K562 (cell line): ENCODE data around the genes HOXA7 and JAZF1.

DNA sequence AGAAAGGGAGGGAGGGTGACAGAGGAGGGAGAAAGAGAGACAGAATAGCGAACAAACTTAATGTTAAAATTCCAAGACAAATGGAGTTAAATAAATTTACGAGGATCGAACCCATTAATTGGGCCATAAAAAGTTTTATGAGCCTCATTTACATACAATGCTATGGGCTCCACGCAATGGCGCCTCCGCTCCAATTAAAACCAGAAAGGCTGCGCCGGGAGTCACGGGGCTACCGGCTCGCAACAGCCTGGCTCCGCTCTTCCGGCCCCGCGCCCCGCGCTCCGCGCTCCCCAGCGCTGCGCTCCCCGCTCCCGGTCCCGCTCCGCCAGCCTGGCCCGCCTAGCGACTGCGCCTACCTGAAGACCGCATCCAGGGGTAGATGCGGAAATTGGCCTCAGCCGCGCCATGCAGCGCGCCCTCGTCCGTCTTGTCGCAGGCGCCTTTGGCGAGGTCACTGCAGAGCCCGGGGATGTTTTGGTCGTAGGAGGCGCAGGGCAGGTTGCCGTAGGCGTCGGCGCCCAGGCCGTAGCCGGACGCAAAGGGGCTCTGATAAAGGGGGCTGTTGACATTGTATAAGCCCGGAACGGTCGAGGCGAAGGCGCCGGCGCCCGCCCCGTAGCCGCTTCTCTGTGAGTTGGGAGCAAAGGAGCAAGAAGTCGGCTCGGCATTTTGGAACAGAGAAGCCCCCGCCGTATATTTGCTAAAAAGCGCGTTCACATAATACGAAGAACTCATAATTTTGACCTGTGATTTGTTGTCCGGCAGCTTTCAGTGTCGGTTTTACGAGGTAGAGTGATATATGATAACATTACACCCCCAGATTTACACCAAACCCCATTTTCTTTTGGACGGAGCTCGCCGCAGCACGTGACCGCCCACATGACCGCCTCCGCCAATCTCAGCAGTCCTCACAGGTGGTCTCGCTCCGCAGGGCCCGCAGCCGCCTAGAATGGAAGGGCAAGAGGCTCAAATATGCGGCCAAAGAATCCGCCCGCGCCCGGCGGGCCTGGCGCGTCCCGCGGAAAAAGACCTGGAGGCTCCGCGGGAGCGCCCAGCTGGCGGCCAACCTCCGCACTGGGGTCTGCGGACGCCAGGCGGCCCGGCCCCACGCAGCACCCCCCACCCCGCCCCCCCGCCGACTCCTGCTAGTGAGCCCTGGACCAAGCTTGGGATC is at the start of gene HOXA7:
HOXA7 (minus strand) TSS at position 865 of the 1,174 bp plus-strand sequence.
- RAMPAGE, long total RNA = no peak
- RRBS = 78% methylated on average over 20 of the region's 103 CpGs
PRO-cap:
- standard = no peak
- CoPRO, capped RNA only, 2 experiments = no peak in any of the 2 experiments
- CoPRO, capped and uncapped RNA, 2 experiments = no peak in any of the 2 experiments
- CoPRO, uncapped RNA only, 2 experiments = no peak in any of the 2 experiments
CAGE:
- cytosol, long polyA plus RNA = no peak
- long polyA plus RNA = no peak
- nucleolus, long total RNA = no peak
- nucleus, long polyA plus RNA = no peak

DNA sequence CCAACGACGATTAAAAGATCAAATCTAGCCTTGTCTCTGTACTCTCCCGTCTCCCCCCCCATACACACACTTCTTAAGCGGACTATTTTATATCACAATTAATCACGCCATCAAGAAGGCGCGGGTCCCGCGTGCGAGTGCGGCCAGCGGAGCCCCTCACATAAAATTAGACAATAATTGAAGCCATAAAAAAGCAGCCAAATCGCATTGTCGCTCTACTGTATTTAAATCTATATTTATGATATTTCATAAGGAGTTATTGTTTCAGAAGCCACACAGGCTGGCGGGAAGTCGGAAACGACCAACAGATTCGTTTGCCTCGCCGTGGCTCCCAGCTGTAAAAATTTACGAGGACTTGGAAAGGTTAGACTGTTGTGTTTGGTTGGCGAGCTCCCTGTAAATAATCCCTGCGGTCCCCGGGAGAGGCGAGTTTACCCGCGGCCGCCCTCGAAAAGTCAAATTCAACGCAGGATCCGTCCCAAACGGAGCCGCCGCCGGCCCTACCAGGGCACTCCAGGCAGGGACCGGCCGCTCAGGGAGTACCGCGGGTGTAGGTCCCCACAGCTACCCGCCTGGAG is 507 bp upstream of the HOXA9 start:
- RAMPAGE, long total RNA = no peak
- RRBS = 51% methylated on average over 11 of the region's 40 CpGs
PRO-cap:
- standard = no peak
- CoPRO, capped RNA only, 2 experiments = no peak in any of the 2 experiments
- CoPRO, capped and uncapped RNA, 2 experiments = no peak in any of the 2 experiments
- CoPRO, uncapped RNA only, 2 experiments = no peak in any of the 2 experiments
CAGE:
- cytosol, long polyA plus RNA = no peak
- long polyA plus RNA = no peak
- nucleolus, long total RNA = no peak
- nucleus, long polyA plus RNA = no peak

- RAMPAGE, long total RNA = no peak
- RRBS = no CpG with 5 or more reads among the region's 2 CpGs
PRO-cap:
- standard = no peak
- CoPRO, capped RNA only, 2 experiments = no peak in any of the 2 experiments
- CoPRO, capped and uncapped RNA, 2 experiments = no peak in any of the 2 experiments
- CoPRO, uncapped RNA only, 2 experiments = no peak in any of the 2 experiments
CAGE:
- cytosol, long polyA plus RNA = no peak
- long polyA plus RNA = no peak
- nucleolus, long total RNA = no peak
- nucleus, long polyA plus RNA = no peak
Measured at GRCh38 chr7:27170766-27171006, 3.4 kb downstream of the HOXA10 start.

GRCh38 chr7:27178982-27179520 is 4.9 kb upstream of the HOXA10 start:
- RAMPAGE, long total RNA = no peak
- RRBS = no CpG with 5 or more reads among the region's 16 CpGs
PRO-cap:
- standard = no peak
- CoPRO, capped RNA only, 2 experiments = no peak in any of the 2 experiments
- CoPRO, capped and uncapped RNA, 2 experiments = no peak in any of the 2 experiments
- CoPRO, uncapped RNA only, 2 experiments = no peak in any of the 2 experiments
CAGE:
- cytosol, long polyA plus RNA = no peak
- long polyA plus RNA = no peak
- nucleolus, long total RNA = no peak
- nucleus, long polyA plus RNA = no peak

GRCh38 chr7:27186556-27187054 is 1.6 kb upstream of the HOXA11 start:
- RAMPAGE, long total RNA = no peak
- RRBS = no CpG with 5 or more reads among the region's 3 CpGs
PRO-cap:
- standard = no peak
- CoPRO, capped RNA only, 2 experiments = no peak in any of the 2 experiments
- CoPRO, capped and uncapped RNA, 2 experiments = no peak in any of the 2 experiments
- CoPRO, uncapped RNA only, 2 experiments = no peak in any of the 2 experiments
CAGE:
- cytosol, long polyA plus RNA = no peak
- long polyA plus RNA = no peak
- nucleolus, long total RNA = no peak
- nucleus, long polyA plus RNA = no peak

- RAMPAGE, long total RNA = no peak
- RRBS = no CpG with 5 or more reads among the region's 3 CpGs
PRO-cap:
- standard = no peak
- CoPRO, capped RNA only, 2 experiments = no peak in any of the 2 experiments
- CoPRO, capped and uncapped RNA, 2 experiments = no peak in any of the 2 experiments
- CoPRO, uncapped RNA only, 2 experiments = no peak in any of the 2 experiments
CAGE:
- cytosol, long polyA plus RNA = no peak
- long polyA plus RNA = no peak
- nucleolus, long total RNA = no peak
- nucleus, long polyA plus RNA = no peak
Measured at GRCh38 chr7:27189777-27190290, 4.8 kb upstream of the HOXA11 start.

DNA sequence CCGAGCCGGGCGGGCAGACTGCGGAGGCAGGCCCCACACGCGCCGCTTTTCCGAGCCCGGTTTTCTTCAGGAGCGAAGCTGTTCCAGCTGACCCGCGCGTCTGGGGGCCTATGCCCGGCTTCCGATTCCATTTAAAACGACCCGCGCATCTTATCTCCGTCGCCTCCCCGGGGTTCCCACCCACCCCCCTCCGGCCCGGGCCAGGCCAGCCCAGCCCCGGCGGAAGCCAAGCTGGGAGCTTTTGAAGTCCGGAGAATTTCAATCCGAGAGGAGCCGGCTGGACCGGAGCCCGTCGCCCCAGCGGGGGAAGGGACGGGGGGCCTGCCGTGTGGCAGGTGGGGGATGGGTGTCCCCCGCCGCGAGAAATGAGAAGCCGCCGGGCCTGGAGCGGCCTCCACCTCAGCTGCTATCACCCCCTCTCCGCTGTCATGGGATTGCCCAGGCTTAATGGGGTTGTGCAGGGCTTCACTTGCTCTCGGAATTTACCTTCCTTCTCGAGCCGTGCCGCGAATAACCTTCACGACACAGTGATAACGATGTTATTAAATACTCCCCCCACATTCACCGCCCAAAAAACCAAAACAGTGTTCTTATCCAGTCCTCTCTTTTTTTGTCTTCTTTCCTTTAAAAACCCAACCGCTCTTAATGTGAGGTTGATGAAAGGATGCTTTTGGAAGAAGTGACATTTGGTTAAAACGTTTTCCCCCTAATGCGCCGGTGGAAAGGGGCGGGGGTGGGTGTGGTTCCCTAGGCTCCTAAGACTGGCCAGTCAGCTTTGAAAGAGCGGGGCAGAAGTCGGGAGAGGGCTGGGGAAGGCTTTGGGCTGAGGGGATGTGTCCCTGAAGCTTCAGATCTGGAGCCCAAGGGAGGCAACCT is 2.9 kb upstream of the EVX1 start:
- RAMPAGE, long total RNA = no peak
- RRBS = 13% methylated on average over 23 of the region's 56 CpGs
PRO-cap:
- standard = no peak
- CoPRO, capped RNA only, 2 experiments = no peak in any of the 2 experiments
- CoPRO, capped and uncapped RNA, 2 experiments = no peak in any of the 2 experiments
- CoPRO, uncapped RNA only, 2 experiments = no peak in any of the 2 experiments
CAGE:
- cytosol, long polyA plus RNA = no peak
- long polyA plus RNA = no peak
- nucleolus, long total RNA = no peak
- nucleus, long polyA plus RNA = no peak

- RAMPAGE, long total RNA = no peak
- RRBS = no CpG with 5 or more reads among the region's 2 CpGs
PRO-cap:
- standard = no peak
- CoPRO, capped RNA only, 2 experiments = no peak in any of the 2 experiments
- CoPRO, capped and uncapped RNA, 2 experiments = no peak in any of the 2 experiments
- CoPRO, uncapped RNA only, 2 experiments = no peak in any of the 2 experiments
CAGE:
- cytosol, long polyA plus RNA = no peak
- long polyA plus RNA = no peak
- nucleolus, long total RNA = no peak
- nucleus, long polyA plus RNA = no peak
Measured at GRCh38 chr7:27512894-27513138, 149.9 kb downstream of the HIBADH start.

DNA sequence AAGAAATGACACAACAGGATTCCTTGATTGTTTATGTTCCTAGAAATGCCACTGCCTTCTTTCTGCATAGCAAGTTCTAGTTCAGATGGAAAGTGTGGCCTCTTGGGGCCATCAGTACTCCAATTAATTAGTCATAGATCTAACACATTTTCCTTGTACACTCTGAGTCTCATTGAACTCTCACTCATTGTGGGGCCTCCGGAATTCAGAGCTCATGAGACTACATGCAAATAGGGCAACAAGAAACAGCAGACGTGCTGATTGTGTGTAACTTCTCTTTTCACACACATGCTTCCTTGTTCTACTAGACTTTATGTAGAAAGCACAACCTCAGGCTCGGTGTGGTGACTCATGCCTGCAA is 35.3 kb upstream of the HIBADH start:
- RAMPAGE, long total RNA = no peak
- RRBS = no CpG with 5 or more reads among the region's 3 CpGs
PRO-cap:
- standard = no peak
- CoPRO, capped RNA only, 2 experiments = no peak in any of the 2 experiments
- CoPRO, capped and uncapped RNA, 2 experiments = no peak in any of the 2 experiments
- CoPRO, uncapped RNA only, 2 experiments = no peak in any of the 2 experiments
CAGE:
- cytosol, long polyA plus RNA = no peak
- long polyA plus RNA = no peak
- nucleolus, long total RNA = no peak
- nucleus, long polyA plus RNA = no peak

DNA sequence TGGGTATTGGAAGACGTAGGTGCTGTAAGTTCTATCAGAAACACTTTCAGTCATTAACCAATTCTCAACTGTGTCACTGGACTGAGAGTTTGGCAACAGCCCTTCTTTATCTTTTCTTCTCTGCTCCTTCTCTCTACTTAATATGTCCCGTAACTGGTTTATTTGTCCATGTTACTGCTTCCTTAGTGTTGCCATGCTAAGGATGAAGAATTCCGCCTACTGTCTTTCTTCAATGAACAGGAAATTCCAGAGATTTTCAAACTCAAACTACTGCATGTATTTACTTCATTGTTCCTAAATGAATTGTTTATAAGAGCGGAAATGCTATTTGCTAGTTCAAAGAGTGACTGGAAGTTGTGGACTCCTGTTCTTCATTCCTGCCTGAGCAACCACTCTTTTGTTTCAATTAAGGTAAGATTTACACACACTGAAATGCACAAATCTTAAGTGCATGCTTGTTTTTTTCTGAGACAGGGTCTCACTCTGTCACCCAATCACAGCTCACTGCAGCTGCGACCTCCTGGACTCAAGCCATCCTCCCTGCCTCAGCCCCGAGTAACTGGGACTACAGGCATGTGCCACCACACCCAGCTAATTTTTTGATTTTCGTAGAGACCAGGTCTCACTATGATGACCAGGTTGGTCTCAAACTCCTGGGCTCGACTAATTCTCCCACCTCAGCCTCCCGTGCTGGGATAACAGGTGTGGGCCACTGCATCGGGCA is 143.9 kb downstream of the TAX1BP1 start:
- RAMPAGE, long total RNA = no peak
- RRBS = no CpG with 5 or more reads among the region's 10 CpGs
PRO-cap:
- standard = no peak
- CoPRO, capped RNA only, 2 experiments = no peak in any of the 2 experiments
- CoPRO, capped and uncapped RNA, 2 experiments = no peak in any of the 2 experiments
- CoPRO, uncapped RNA only, 2 experiments = no peak in any of the 2 experiments
CAGE:
- cytosol, long polyA plus RNA = no peak
- long polyA plus RNA = no peak
- nucleolus, long total RNA = no peak
- nucleus, long polyA plus RNA = no peak

GRCh38 chr7:27900601-27901216 is 160.7 kb downstream of the TAX1BP1 start:
- RAMPAGE, long total RNA = no peak
- RRBS = no CpG with 5 or more reads among the region's 6 CpGs
PRO-cap:
- standard = no peak
- CoPRO, capped RNA only, 2 experiments = no peak in any of the 2 experiments
- CoPRO, capped and uncapped RNA, 2 experiments = no peak in any of the 2 experiments
- CoPRO, uncapped RNA only, 2 experiments = no peak in any of the 2 experiments
CAGE:
- cytosol, long polyA plus RNA = no peak
- long polyA plus RNA = no peak
- nucleolus, long total RNA = no peak
- nucleus, long polyA plus RNA = no peak

- RAMPAGE, long total RNA = no peak
- RRBS = no CpG with 5 or more reads among the region's 2 CpGs
PRO-cap:
- standard = no peak
- CoPRO, capped RNA only, 2 experiments = no peak in any of the 2 experiments
- CoPRO, capped and uncapped RNA, 2 experiments = no peak in any of the 2 experiments
- CoPRO, uncapped RNA only, 2 experiments = no peak in any of the 2 experiments
CAGE:
- cytosol, long polyA plus RNA = no peak
- long polyA plus RNA = no peak
- nucleolus, long total RNA = no peak
- nucleus, long polyA plus RNA = no peak
Measured at GRCh38 chr7:28153625-28154169, 26.9 kb downstream of the JAZF1 start.

DNA sequence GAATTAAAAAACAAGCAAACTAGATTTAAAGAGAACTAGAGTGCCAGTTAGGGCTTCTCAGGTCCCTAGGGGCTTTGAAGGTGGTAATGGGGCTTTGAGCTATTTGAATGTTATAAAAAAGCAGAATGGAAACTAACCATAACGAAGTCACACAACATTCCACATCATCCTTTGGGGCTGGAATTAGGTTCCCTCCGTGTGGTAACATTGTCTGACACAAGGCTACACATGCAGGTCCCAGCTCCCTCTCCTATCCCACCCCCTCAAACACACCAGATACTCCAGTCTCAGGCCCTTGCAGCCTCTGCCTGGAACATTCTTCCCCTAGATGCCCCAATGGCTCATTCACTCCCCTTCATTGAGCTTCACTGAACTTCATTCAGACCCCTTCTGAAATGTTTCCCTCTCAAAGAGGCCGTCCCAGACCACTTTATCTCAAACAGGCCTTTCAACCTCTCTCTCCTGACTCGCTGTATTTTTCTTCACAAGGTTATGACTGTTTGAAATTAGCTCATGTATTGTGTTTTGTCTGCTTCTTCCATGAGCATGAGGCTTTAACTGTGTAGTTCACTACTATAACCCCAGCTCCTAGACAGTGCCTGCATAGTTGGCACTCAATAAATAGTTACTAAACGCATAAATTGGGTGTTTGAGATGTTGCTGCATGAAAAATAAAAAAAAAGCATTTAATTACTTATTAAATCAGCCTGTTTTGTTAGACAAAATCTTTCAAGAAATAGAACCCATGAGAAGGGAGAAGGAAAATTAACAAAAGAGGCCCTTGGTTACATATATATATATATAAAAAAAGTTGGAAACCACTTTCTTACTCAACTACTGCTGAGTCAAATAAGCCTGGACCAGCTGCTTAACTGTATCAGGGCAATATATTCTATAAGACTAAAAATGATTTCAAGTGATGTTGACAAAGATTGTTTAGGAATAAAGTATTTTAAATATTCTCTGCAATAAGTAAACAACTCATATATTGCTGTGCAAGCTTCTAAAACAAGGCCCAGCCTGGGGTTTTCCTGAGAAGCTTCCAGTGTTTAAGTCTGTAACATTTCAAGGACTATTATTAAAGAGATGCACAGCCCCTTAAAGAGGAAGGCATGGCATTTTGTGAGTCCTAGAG is 14.9 kb downstream of the JAZF1 start:
- RAMPAGE, long total RNA = no peak
- RRBS = no CpG with 5 or more reads among the region's 5 CpGs
PRO-cap:
- standard = no peak
- CoPRO, capped RNA only, 2 experiments = no peak in any of the 2 experiments
- CoPRO, capped and uncapped RNA, 2 experiments = no peak in any of the 2 experiments
- CoPRO, uncapped RNA only, 2 experiments = no peak in any of the 2 experiments
CAGE:
- cytosol, long polyA plus RNA = no peak
- long polyA plus RNA = no peak
- nucleolus, long total RNA = no peak
- nucleus, long polyA plus RNA = no peak

GRCh38 chr7:28180143-28181266 is at the start of gene JAZF1:
Gene JAZF1, minus strand, starts transcription at chr7:28180795.
- RAMPAGE, long total RNA = no peak
- RRBS = 6% methylated on average over 20 of the region's 100 CpGs
PRO-cap:
- standard = unidirectional peak, minus-strand start at chr7:28180606
- CoPRO, capped RNA only, 2 experiments = no peak in any of the 2 experiments
- CoPRO, capped and uncapped RNA, 2 experiments = no peak in any of the 2 experiments
- CoPRO, uncapped RNA only, 2 experiments = no peak in any of the 2 experiments
CAGE:
- cytosol, long polyA plus RNA = no peak
- long polyA plus RNA = no peak
- nucleolus, long total RNA = no peak
- nucleus, long polyA plus RNA = no peak

- RAMPAGE, long total RNA = no peak
- RRBS = no CpG with 5 or more reads among the region's 2 CpGs
PRO-cap:
- standard = no peak
- CoPRO, capped RNA only, 2 experiments = no peak in any of the 2 experiments
- CoPRO, capped and uncapped RNA, 2 experiments = no peak in any of the 2 experiments
- CoPRO, uncapped RNA only, 2 experiments = no peak in any of the 2 experiments
CAGE:
- cytosol, long polyA plus RNA = no peak
- long polyA plus RNA = no peak
- nucleolus, long total RNA = no peak
- nucleus, long polyA plus RNA = no peak
Measured at GRCh38 chr7:28266386-28266976, 85.9 kb upstream of the JAZF1 start.

- RAMPAGE, long total RNA = no peak
- RRBS = no CpG with 5 or more reads among the region's 8 CpGs
PRO-cap:
- standard = no peak
- CoPRO, capped RNA only, 2 experiments = no peak in any of the 2 experiments
- CoPRO, capped and uncapped RNA, 2 experiments = no peak in any of the 2 experiments
- CoPRO, uncapped RNA only, 2 experiments = no peak in any of the 2 experiments
CAGE:
- cytosol, long polyA plus RNA = no peak
- long polyA plus RNA = no peak
- nucleolus, long total RNA = no peak
- nucleus, long polyA plus RNA = no peak
Measured at GRCh38 chr7:28432291-28432732, 20.0 kb downstream of the CREB5 start.

- RAMPAGE, long total RNA = no peak
- RRBS = 2% methylated on average over 19 of the region's 64 CpGs
PRO-cap:
- standard = no peak
- CoPRO, capped RNA only, 2 experiments = no peak in any of the 2 experiments
- CoPRO, capped and uncapped RNA, 2 experiments = no peak in any of the 2 experiments
- CoPRO, uncapped RNA only, 2 experiments = no peak in any of the 2 experiments
CAGE:
- cytosol, long polyA plus RNA = no peak
- long polyA plus RNA = no peak
- nucleolus, long total RNA = no peak
- nucleus, long polyA plus RNA = no peak
Measured at GRCh38 chr7:28853758-28854683, 104.1 kb downstream of the TRIL start.

DNA sequence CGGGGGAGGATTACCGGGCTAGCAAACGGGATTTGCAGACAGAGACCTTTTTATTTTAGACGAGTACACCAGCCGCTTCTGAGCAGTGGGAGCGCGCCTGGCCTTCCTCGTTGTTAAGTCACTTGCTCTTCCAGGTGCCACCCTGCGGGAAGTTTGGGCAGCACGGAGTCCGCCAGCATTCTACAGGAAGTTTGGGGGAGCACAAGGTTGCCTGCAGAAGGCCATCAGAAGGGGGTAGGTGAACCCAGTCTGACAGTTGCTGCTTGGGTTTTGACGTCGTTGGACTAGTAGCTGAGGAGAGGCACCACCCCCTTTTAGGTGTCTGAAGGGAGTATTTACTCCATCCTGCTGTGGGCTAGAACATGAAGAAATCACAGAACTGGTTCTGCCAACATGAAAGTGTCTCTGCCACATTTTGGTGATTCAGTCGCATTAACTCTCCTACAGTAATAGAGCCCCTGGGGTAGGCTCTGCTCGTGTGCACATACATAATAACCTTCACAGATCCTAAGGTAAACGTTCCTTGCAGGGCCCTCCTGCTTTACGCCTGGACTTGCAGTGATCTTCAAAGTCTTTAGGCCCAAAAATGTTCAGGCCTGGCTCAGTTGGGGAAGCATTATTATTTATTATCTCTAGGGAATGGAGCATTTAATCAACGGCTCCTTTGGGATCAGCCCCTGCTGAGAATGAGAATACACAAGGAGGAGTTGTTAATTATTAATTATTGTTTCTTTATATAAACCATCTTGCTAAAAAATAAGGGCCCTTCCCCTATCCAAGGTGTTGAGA is 880 bp upstream of the TRIL start:
- RAMPAGE, long total RNA = no peak
- RRBS = no CpG with 5 or more reads among the region's 18 CpGs
PRO-cap:
- standard = no peak
- CoPRO, capped RNA only, 2 experiments = no peak in any of the 2 experiments
- CoPRO, capped and uncapped RNA, 2 experiments = no peak in any of the 2 experiments
- CoPRO, uncapped RNA only, 2 experiments = no peak in any of the 2 experiments
CAGE:
- cytosol, long polyA plus RNA = no peak
- long polyA plus RNA = no peak
- nucleolus, long total RNA = no peak
- nucleus, long polyA plus RNA = no peak